ENCODE results near the genes USP17L22, USP17L24, RAB28 and NKX3-2.

- RRBS = no CpG with 5 or more reads among the region's 23 CpGs
Observed at GRCh38 chr4:8394149-8394653, 46.3 kb downstream of the ACOX3 start.

- RRBS = no CpG with 5 or more reads among the region's 10 CpGs
Observed at GRCh38 chr4:8435632-8436486, 4.7 kb downstream of the ACOX3 start.

DNA sequence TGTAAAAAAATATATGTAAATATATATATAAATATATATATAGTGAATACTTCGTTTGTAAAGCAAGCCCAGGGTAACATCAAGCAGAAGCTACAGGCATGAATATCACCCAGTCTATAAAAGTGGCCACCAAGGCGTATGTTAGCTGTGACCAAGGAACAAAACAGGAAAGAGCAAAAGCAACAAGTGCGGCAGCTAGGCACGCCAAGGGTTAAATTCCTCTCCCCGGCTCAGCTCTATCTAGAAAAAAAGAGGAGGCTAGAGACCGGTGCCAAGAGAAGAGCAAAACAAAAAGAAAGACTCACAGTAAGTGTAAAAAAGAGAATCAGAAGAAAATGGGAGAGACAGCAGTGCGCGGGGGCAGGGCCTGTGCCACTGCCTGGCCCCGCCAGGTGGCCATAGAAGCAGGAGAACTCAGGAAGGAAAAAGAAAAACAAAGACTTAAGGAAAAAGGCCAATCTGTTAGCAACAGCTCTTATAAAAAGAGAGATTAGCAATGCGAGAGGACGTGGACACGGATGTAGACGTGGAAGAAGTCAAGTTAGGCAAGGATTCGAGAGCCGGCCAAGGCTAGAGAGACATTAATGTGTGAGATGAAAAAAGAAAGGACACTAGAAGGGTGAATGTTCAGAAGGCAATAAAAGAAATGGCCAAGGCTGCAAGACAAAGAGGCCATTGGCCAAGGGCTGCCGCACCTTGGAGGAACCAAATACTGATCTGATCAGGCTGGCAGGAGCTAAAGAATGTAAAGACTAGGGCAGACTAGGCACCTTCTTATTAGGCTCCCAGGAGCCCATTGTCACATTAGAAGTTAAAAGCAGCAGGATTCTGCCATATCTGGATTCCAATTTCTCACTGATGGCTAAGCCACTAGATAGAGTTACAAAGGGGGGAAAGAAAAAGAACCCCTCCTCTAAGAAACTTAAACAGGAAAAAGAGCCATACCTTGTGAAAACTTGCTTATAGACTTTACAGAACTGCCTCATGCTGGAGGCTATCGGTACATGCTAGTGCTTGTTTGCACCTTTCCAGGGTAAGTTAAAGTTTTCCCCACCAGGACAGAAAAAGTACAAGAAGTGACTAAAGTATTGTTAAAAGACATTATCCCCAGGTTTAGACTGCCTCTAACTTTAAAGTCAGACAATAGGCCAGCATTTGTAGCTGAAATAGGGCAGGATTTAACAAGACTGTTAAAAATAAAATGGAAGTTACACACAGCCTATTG, 3.0 kb downstream of the ACOX3 start:
- RRBS = no CpG with 5 or more reads among the region's 17 CpGs

DNA sequence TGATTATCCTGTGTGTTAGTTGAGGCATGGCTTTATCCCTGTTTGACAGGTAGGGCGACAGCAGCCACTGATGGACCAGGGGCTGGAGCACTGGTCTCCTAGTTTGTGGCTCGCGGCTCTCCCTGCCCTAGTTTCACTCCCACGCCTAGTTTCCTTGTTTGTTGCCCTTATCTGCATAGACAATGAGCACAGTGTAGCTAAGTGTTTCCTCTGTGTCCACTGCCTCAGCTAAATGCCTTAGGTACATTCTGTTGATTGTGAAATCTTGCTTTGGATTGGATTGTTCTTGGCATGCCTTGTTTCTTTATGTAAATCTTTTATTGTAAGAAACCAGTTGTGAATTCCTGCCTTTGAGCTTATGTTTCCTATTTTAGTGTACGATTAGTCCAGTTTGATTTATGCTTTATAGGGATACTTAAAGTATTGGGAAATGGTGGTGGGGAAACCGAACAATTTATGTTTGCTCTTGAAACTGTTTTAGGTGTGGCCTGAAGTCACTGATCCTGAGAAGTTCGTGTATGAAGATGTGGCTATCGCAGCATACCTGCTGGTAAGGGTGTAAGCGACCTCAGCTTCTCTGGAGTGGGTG, 11.0 kb downstream of the TRMT44 start:
- RRBS = no CpG with 5 or more reads among the region's 9 CpGs

GRCh38 chr4:8475631-8476343, 35.2 kb downstream of the TRMT44 start:
- RRBS = 95% methylated on average over 4 of the region's 27 CpGs

DNA sequence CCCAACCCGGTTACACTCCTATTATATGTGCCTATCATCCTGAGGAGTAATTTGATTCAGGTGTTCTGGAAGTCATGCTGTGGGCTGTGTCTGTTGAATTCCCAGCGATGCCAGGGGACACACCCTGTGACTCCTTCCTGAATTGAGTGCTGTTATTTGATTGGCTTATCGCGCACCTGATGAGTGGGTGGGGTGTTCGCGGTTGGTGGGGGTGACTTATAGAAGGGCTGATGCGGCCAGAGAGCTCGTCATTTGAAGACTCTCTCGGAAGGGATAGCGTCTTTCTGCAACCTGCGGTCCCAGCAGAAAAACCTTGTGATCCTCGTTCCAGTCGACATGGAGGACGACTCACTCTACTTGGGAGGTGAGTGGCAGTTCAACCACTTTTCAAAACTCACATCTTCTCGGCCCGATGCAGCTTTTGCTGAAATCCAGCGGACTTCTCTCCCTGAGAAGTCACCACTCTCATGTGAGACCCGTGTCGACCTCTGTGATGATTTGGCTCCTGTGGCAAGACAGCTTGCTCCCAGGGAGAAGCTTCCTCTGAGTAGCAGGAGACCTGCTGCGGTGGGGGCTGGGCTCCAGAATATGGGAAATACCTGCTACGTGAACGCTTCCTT, at the start of gene USP17L22:
TSS of gene USP17L22 (plus strand) at position 337 of the 620 bp plus-strand sequence.
- RRBS = no CpG with 5 or more reads among the region's 22 CpGs

GRCh38 chr4:9324928-9325228, at the start of gene USP17L24:
TSS of gene USP17L24 (plus strand) at chr4:9325165.
- RRBS = no CpG with 5 or more reads among the region's 13 CpGs

DNA sequence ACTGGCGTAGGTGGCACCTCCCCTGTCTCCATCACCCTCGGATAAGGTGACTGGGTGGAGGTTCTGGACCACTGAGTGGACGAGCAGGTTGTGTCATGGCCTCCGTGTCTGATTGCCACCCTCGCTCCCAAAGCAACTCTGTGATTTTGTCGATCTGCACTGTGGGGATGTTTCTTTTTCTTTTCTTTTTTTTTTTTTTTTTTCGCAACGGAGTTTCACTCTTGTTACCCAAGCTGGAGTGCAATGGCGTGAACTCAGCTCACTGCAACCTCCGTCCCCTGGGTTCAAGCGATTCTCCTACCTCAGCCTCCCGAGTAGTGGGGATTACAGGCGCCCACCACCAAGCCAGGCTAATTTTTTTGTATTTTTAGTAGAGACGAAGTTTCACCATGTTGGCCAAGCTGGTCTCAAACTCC, 56.2 kb downstream of the DEFB131A start:
- RRBS = no CpG with 5 or more reads among the region's 14 CpGs

- RRBS = 2% methylated on average over 13 of the region's 95 CpGs
Observed at GRCh38 chr4:9532213-9533362, 88.4 kb downstream of the DEFB131A start.

DNA sequence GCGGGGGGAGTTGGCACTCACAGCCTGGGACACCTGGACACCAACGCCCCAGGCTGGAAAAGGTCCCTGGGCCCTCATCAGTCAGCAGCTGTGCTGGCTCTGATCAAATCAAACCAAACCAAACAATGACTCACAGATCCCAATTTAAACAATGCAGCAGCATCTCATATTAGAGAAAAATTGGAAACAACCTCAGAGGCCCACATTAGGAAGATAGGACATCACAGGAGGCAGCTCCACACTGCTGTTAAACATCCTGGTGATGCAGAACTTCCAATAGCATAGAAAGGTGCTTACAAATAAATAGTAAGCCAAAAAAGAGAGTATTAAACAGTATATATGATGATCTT, 13.0 kb downstream of the SLC2A9 start:
- RRBS = no CpG with 5 or more reads among the region's 2 CpGs

GRCh38 chr4:10098691-10099212, 17.8 kb downstream of the WDR1 start:
- RRBS = no CpG with 5 or more reads among the region's 14 CpGs

GRCh38 chr4:10109164-10109991, 7.2 kb downstream of the WDR1 start:
- RRBS = no CpG with 5 or more reads among the region's 17 CpGs

DNA sequence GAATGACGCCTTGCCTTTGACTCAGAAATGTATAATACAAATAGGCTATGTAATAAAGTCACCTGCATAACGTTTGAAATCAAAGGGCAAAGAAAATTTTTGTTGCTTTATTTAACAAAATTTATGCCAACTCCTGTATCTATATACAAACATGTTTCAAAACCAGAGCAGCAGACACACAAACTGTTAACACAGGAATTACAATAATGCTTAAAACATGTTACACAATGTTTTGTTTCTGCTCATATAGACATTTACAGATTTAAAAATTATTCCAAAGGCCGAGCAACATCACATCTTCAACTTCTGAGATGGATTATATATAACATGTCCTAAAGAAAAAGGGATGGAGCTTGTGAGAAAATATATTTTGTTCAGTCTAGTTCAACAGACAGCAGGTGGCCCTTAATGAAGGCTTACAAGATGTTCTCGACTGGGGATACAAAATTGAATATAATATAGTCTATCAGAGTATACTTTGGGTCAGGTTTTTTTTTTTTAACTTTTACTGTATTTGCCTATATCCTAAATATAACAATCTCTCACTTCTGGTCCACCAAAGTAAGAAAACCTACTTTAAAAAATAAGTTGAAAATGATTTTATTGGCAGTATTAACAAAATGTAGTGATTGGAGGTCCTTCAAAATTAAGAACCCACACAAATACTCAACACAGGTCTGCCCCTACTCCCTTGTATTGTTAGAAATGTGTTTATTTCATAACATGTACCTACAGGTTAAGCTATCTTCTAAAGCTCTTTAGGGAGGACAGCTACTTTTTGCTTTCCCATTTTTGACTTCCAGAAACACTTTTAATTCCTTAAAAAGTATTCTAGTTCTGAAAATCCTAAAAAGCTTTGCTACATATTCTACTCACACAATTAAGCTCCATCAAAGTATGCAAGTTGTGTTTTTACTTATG, 17.2 kb downstream of the ZNF518B start:
- RRBS = no CpG with 5 or more reads among the region's 4 CpGs

- RRBS = no CpG with 5 or more reads among the region's 1 CpG
Observed at GRCh38 chr4:11505648-11505995, 76.9 kb upstream of the HS3ST1 start.

DNA sequence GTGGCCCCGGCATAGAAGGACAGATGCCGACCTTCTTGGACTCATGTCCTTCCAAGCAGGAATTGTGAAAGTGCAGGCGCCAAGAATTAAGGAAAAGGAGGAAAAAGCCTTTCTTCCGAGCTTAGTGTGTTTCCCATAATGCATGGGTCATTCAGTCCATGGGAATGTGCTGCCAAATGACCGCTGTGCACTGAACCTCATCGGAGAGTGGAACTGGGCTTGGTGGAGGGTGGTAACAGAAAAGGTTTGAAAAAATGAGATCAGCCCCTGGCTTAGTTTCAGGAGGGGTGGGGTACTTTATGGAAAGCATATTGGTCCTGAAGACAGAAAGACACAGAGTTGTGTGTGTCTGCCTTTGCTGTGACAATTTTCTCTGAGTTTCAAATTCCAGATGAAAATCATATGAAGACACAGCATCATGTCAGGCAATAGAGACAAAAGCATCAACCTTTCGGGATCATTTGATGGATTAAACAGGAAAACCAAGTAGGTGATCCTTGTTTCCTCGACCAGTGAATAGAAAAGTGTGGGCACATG, 196.7 kb upstream of the HS3ST1 start:
- RRBS = no CpG with 5 or more reads among the region's 8 CpGs

DNA sequence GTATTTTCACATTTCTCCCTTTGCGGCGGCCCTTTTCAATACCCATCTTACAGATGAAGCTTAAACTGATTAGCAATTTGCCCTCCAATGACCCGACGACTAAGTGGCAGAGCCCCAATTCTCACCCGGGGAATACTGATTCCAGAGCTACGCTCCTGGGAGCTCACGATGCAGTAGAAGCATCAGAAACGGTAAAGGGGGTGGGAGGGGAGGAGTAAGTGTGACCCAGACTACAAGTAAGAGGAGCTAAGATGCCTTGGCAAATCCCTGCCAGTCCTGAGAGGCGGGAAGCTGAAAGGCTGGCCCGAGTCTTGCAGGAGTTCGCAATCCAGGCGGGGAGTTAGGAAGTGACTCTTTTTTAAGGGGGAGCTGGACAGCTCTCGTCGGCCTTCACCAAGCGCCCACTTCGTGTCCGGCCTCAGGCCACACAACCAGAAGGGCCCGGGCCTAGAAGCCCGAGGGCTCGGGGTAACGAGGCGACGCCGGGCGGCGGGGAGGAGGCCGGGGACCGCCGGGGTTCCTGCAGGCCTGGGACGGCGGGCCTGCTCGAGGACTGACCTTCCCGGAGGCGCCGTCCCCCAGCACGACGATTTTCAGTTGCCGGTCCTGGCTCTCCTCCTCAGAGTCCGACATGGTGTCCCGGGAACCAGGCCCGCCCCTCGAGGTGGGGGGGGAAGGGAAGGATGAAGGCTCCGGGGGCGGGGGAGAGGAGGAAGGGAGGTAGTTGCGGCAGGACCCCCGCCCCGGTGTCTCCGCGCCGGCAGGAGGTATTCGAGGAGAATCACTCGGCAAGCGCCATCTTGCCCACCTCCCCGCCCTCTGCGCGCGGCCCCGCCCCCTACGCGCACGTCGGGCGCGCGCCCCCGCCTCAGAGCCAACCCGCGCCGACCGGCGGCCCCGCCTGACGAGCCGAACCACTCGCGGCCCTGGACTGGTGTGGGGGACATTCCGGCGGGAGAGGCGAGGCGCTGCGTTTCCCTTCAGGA, at the start of gene RAB28:
TSS of gene RAB28 (minus strand) at position 823 of the 986 bp plus-strand sequence.
- RRBS = 1% methylated on average over 34 of the region's 81 CpGs

DNA sequence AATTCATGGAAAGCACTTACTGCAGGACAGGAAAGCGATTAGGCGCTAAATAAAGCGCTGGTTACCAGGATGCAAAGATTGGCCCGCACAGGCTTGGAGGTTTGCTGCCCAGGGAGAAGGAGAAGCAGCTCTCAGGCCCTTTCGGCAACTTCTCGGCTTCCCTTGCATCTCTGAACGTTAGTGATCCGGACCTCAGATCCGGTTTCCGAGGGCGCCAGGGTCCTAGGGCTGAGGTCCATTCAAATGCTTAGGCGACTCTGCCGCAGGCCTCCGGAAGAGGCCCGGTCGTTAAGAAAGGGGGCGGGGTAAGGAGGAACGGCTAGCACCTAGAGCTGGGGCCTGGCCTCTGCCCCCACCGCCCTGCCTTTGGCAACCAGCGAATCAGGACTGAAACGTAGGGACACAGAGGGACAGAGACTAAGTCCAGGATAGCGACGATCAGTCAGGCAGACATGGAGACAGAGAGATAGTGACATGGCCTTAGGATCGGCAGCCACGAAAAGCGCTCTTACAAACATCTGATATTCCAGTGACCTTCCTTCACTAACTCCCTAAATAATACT, 13.1 kb downstream of the NKX3-2 start:
- RRBS = 95% methylated on average over 6 of the region's 26 CpGs

GRCh38 chr4:13543842-13544557, at the start of gene NKX3-2:
TSS of gene NKX3-2 (minus strand) at chr4:13544508.
- RRBS = 21% methylated on average over 11 of the region's 91 CpGs

- RRBS = no CpG with 5 or more reads among the region's 6 CpGs
Observed at GRCh38 chr4:13577156-13577892, 33.0 kb upstream of the NKX3-2 start.